Measurements from ENCODE around the gene CPA3.

DNA sequence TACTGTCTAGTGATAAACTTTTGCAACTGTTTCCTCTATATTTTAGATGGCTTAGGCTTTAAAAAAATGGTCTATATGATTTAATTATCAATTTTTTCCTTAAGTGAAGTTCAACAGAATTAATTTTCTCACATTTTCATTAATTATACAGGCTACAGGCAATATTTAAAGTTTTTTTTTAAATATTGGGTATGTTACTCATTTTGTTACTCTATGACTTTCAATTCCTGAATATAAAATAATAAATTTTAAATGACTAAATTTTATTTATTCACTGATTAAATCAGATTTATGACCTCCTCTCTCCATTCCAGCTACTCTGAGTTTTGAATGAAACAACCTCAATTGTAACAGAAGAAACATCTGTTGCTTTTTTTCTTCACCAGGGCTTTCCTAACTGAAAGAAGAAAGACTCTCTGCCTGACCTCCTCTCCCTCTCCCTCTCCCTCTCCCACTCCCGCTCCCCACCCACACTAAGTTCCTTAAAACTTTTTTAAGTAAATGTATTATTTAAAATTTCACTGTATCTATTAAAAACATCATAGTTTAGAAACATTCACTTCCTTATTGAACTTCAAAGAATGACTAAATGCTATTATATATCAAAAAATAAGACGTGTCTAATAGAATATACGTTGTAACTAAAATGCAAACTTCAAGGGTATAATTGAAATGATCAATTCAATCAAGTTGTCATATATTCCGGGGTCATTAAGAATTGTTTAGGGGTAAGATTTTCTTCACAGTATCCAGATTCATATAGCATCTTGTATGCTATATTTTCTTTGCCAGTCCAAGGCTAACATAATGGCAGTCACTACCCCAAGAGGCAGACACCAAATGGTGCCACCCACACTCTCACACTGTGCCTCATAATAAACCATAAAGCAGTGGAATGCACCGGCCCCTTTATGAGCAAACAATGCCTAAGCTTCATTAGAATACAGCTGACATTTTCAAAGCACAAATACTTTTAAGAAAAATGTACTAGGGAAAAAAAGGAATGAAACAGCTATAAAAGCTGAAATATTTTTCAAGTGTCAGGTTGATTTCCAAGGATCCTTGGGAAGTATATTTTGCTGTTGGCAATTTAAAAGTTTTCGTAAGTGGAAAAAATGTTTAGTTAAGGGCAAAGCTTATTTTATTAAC, 121.9 kb downstream of the TFDP2 start:
- PRO-cap, 4 experiments, result peak in 1 of 4 experiments; most common plus-strand start position 408 of the sequence (in 1)
- RAMPAGE, long total RNA, 2 experiments, result no peak in any of the 2 experiments
- RRBS, result no CpG with 5 or more reads among the region's 6 CpGs

GRCh38 chr3:142327353-142327948, 102.1 kb upstream of the GK5 start:
- PRO-cap, 4 experiments, result no peak in any of the 4 experiments
- RAMPAGE, long total RNA, 2 experiments, result start-site peak on the minus strand in 1 of 2 experiments, at chr3:142327396-142327604 at its widest, 6 reads per replicate
- RRBS, result no CpG with 5 or more reads among the region's 3 CpGs

DNA sequence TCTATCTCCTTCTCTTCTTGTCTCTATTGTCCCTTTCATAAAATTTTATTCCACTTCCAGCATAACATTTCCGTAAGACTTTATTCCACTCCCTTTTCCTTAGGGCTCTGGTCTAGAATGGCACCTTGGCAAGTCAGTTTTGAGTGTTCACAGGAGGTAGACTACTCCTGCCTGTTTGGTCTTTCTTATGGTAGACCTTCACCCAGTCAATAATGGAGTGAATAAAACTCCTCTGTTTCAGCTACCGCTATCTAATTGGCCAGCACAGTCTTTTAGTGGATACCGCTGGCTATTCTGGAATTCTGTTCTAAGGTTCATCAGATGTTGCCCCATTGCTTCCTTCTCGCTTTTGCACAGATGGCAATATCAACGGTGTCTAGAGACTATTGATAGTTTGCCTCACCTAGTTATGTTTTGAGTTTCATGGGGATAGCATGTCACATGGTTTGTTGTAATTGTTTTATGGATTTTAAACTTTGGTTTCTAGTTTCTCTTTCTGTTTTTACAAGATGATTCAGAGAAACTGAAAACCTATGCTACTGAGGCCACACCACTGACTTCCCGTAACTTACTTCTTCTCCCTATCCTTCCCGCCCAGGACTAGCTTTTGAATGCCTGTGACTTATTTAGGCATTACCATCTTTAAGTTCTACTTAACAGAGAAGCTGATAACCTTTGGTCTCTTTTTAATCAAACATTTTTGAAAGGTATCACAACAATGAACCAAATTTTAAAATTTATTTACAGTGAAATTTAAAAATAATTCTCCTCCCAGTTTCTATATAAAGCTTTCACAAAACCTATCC, 2.0 kb downstream of the XRN1 start:
- PRO-cap, 4 experiments, result peak in 1 of 4 experiments; most common plus-strand start position 517 of the sequence (in 1)
- RAMPAGE, long total RNA, 2 experiments, result no peak in any of the 2 experiments
- RRBS, result no CpG with 5 or more reads among the region's 7 CpGs

- PRO-cap, 4 experiments, result no peak in any of the 4 experiments
- RAMPAGE, long total RNA, 2 experiments, result no peak in any of the 2 experiments
- RRBS, result no CpG with 5 or more reads among the region's 9 CpGs
Observed at GRCh38 chr3:142507199-142508196, 59.7 kb upstream of the XRN1 start.

- PRO-cap, 4 experiments, result no peak in any of the 4 experiments
- RAMPAGE, long total RNA, 2 experiments, result no peak in any of the 2 experiments
- RRBS, result no CpG with 5 or more reads among the region's 1 CpG
Observed at GRCh38 chr3:142623348-142623733, 27.1 kb downstream of the PLS1 start.

GRCh38 chr3:143668814-143669514, 179.3 kb downstream of the SLC9A9 start:
- PRO-cap, 4 experiments, result no peak in any of the 4 experiments
- RAMPAGE, long total RNA, 2 experiments, result no peak in any of the 2 experiments
- RRBS, result no CpG with 5 or more reads among the region's 5 CpGs

DNA sequence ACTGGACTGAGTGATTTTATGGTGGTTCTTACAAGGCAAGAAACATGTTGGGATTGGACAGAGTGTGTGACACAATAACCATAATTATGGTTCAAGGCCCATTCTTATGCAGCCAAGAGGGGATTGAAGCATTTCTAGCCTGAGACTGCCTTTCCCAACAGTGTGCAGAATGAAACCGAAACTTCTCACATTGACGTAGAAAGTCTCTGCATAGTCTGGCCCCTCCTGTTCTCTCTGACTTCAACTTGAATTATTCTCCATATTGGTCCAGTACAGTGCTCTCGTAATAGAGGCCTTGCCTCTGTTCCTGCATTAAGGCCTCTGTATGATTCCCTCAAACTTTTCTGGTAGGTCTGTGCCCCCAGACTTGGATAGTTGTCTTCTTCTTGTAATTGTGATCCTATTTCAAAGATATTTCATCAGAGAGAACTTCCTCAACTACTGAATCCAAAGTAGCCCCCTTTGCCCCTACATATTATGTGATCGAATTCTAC, 138.4 kb downstream of the DIPK2A start:
- PRO-cap, 4 experiments, result no peak in any of the 4 experiments
- RAMPAGE, long total RNA, 2 experiments, result no peak in any of the 2 experiments
- RRBS, result no CpG with 5 or more reads among the region's 4 CpGs

DNA sequence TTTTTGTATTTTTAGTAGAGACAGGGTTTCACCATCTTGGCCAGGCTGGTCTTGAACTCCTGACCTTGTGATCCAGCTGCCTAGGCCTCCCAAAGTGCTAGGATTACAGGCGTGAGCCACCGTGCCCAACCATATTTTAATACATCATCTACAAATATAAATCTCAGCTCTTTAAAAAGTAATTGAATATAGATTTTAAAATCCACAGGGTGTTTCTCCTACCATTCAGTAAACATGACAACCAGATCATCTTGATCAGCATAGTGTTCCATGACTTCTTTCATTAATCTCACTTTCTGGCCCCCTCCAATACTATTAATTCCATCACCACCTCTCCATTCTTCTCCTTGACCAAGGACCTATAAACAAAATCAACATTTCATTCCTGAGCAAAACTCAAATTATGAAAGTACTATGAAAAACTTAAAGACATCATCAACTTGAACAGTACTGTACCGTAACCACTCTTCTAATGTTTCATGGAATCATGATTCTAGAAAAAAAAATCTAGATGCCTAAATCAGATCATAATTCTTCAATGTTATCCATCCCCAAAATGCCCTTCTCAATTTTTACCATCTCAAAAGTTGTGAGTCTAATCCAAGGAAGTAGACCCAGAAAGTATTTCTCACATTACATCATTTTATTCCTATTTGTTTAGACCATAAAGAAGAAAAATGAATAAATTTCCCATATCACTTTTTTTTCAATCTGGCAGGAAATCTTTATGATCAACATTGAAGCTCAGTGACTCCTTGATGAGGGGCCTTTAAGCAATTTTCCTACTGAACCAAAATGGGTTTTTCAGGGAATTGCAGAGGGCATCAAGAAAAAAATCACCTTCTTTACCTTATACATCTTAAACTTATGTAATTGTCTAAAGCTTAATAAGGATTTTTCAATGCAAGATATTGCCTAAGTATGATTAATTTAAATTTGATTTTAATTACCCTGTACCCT, 39.8 kb downstream of the PLOD2 start:
- PRO-cap, 4 experiments, result no peak in any of the 4 experiments
- RAMPAGE, long total RNA, 2 experiments, result no peak in any of the 2 experiments
- RRBS, result no CpG with 5 or more reads among the region's 3 CpGs

DNA sequence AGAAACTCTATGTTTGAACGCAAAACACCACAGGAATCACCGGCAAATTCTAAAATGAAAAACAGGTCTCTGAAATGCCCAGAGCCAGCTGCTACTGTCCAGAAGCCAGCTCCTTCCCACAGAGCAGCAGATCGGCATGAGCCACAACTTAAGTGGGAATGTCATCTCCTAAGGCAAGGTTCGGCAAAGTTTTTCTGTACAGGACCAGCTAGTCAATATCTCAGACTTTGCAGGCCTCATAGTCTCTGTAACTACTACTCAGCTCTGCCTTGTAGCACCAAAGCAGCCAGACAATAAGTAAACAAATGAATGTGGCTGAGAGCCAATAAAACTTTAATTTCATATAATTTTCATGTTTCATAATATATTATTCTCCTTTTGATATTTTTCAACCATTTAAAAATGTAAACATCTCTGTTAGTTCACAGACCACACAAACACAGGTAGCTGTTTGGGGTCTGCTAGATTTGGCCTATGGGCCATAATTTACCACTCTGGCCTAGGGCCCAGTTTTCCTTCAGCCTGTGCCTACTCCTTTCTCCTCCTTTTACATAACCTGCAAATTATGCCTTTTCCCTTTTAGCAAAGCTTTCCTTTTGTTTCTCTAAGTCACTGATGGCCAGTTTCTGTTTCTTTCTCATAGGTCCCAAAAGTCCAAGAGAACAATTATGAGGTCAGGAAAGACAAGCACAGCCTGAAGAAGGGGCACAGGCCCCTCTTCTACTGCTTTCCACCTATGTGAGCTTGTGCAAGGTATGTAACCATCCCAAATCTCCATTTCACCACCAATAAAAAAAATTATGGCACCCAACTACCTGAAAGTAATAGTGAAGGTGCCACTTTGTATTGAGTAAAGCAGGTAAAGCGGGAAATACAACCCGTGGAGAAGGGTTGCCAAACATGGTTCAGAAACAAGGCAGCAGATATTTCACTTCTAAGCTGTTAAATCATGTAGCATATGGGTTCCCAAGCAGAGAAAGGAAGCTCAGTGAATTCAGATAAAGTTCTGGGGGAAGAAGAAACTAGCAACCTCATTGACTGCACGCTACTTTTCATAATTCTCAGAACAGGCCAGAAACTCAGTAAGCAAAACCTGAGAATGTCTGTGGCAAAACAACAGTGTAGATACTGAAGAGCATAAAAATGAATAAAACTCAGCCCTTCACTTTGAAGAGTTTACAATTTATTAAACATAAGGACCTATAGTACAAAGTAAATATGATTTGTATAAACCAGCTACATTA, 4.4 kb downstream of the PLOD2 start:
- PRO-cap, 4 experiments, result no peak in any of the 4 experiments
- RAMPAGE, long total RNA, 2 experiments, result no peak in any of the 2 experiments
- RRBS, result no CpG with 5 or more reads among the region's 7 CpGs

DNA sequence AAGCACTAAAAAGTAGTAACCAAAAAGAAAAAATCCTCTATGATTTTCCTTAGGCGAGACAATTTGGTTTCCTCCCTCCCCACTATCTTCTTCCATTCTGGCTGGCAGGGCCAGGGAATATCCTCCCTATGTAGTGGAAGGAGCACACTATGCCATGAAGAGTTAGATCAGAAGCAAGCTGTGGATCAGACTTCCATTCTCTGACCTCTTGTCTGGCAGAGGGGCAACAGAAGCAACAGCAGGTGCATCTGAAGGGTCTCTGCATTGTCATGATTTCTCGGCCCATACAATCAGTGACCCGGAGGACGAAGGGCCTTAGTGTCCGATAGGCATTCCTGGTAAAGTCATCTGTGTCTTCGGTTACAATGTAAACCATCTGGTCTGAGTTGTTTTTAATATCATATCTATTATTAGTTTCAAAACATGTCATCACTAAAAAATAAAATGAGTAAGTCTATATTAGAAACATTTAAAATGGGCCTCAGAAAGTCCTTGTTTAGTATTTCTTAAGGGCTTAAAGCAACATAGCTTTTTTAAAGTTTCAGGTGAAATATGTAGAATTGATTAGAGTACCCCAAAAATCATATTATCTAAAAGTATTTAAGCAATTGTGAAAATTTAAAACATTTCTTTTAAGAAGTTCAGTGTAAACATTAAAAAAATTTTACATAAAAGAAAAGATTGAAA, 38.8 kb upstream of the PLOD2 start:
- PRO-cap, 4 experiments, result no peak in any of the 4 experiments
- RAMPAGE, long total RNA, 2 experiments, result no peak in any of the 2 experiments
- RRBS, result no CpG with 5 or more reads among the region's 6 CpGs

DNA sequence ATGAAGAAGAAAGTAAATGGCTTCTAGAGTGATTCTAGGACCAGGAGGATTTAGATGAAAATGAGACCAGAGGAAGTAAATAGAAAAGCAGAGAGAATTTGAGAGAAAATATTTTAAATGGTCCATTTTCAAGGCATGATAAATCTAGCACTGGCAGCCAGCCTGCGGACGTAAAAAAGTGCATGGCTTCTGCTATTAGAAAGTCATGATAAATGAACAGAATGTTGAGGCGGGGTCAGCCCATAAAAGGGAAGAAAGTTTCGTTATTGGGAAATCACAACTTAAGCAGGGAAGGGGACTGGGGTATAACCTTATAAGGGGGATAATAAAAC, 88.3 kb upstream of the PLSCR4 start:
- PRO-cap, 4 experiments, result peak in 1 of 4 experiments; most common minus-strand start position 184 of the sequence (in 1)
- RAMPAGE, long total RNA, 2 experiments, result no peak in any of the 2 experiments
- RRBS, result no CpG with 5 or more reads among the region's 4 CpGs

- PRO-cap, 4 experiments, result no peak in any of the 4 experiments
- RAMPAGE, long total RNA, 2 experiments, result no peak in any of the 2 experiments
- RRBS, result no CpG with 5 or more reads among the region's 2 CpGs
Observed at GRCh38 chr3:146518009-146518629, 26.3 kb downstream of the PLSCR1 start.

- PRO-cap, 4 experiments, result no peak in any of the 4 experiments
- RAMPAGE, long total RNA, 2 experiments, result no peak in any of the 2 experiments
- RRBS, result no CpG with 5 or more reads among the region's 32 CpGs
Observed at GRCh38 chr3:147369308-147370042, 36.9 kb downstream of the ZIC4 start.

DNA sequence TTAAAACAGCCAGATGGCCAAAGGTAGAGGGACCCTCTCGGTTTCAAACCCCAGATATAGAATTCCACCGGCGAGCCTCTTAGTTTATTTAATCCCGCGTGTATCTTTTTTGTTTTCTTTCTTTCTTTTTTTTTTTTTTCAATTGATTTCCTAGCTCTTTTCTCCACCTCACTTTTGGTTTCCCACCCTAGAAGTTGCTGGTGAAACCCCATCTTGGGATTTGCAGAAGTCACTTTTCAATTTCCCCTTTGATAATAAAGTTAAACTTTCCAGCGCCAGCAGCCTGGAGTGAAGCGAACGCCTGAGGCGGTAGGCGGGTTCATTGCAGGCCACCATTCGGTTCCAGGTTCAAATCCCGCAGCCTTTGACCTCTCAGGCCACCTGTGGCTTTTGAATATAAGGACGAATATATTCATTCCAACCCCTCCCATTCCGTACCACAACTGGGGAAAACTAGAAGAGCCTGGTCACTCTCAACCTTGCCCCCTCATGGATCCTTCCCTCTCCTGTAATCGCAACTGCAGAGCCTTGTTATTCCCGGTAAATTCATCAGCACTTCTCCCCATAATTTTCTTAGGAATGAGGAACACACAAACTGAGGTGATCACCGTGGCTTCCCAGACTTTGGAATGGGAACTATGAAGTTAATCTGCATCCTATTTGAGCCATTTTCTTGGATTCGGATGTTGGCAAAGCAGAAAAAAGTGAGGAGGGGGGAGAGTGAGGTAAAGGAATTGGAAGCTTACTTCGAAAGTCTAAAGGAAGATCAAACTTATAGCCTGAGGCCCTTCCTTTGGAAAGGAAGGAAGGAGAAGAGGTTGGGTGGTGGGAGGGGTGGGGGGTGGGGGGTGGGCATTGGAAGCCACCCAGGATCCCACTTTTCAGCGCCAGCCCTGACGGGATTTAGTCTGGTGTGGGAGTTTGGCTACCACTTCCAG, 35.2 kb downstream of the ZIC4 start:
- PRO-cap, 4 experiments, result no peak in any of the 4 experiments
- RAMPAGE, long total RNA, 2 experiments, result no peak in any of the 2 experiments
- RRBS, result no CpG with 5 or more reads among the region's 21 CpGs

DNA sequence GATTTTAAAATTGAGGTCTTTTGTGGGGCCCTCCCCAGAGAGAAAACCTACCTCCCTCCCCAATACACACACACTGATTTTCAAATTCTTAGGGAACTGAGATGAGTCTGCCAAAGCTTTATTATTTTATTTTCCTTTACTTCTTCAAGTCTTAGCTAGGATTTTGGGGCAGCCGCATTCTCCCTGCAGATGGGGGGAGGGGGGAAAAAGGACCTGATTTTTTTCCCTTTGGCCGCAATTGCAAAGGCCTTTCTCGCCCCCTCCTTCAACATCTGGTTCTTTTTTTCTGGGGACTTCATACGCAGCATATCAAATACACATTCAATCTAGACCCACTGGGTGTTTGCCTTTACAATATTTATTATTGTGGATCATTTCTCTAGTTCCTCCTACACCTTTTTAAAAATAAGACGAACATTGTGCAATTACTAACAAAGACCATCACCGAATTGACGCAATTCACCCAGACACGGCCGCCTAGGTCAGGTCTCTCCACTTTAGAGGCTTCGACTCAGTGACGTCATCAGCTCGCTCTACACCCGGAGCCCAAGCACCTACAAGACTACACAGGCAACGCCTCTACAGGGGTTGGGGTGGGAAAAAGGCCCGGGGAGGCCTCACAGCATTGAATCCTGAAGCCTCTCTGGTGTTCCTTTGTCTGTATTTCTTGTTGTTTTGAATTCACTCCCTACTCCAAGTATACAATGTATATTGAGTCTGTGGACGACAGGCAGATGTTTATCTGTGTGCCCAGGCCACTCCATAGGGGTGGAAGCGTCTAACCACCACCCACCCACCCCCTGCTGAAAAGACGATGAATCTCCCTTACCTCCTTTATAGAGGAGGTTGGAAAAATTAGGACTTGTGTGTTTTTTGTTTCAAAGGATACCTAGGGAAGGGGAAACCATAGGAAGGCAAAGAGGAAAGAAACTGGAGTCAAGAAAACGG, 16.7 kb downstream of the ZIC4 start:
- PRO-cap, 4 experiments, result no peak in any of the 4 experiments
- RAMPAGE, long total RNA, 2 experiments, result no peak in any of the 2 experiments
- RRBS, result 6% methylated on average over 3 of the region's 19 CpGs

- PRO-cap, 4 experiments, result no peak in any of the 4 experiments
- RAMPAGE, long total RNA, 2 experiments, result no peak in any of the 2 experiments
- RRBS, result 6% methylated on average over 7 of the region's 32 CpGs
Observed at GRCh38 chr3:147396377-147396899, 9.9 kb downstream of the ZIC4 start.

DNA sequence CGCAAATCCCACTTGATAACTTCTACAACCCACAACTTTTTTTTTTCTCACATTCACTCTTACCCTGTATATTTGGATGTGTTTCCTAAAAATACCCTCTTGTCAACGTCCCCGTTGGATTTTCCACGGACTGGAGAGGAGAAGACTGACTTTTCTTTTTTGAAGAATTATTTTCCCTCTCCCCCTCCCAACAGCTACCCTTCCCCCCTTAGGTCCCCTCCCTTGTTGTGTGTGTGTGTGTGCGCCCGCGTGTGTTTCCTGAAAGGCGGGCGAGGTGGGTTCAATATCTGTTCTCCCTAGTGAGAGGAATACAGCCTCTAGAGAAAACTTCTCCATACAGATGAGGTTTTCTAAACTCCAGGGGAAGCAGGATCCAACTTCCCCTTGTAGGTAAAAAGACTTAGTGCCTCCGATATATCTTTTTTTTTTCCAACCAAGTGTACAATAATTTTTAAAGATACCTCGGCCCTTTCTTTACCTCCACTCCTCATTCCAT, 335 bp upstream of the ZIC4 start:
- PRO-cap, 4 experiments, result no peak in any of the 4 experiments
- RAMPAGE, long total RNA, 2 experiments, result no peak in any of the 2 experiments
- RRBS, result no CpG with 5 or more reads among the region's 11 CpGs

DNA sequence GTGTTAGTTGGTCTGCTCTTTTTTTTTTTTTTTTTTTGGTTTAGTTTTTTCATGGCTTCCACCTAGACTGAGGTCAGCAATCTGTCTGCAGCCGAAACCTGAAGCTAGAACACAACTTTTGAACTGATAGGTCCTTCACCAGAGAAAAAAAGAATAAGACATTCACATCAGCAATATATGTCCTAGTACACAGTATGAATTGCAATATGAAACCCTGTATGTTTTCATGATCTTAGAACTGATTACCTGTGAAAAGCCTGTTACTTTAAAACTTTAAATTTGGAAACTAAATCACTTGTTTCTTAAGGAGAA, 323.7 kb downstream of the ZIC1 start:
- PRO-cap, 4 experiments, result peak in 3 of 4 experiments; most common minus-strand start position 111 of the sequence (in 3)
- RAMPAGE, long total RNA, 2 experiments, result no peak in any of the 2 experiments
- RRBS, result no CpG with 5 or more reads among the region's 1 CpG

GRCh38 chr3:148216526-148216826, 481.2 kb upstream of the AGTR1 start:
- PRO-cap, 4 experiments, result peak in 2 of 4 experiments; most common plus-strand start chr3:148216723 (in 2)
- RAMPAGE, long total RNA, 2 experiments, result no peak in any of the 2 experiments
- RRBS, result no CpG with 5 or more reads among the region's 5 CpGs

GRCh38 chr3:148865157-148865550, at the start of gene CPA3:
CPA3 (plus strand) TSS chr3:148865296.
- PRO-cap, 4 experiments, result no peak in any of the 4 experiments
- RAMPAGE, long total RNA, 2 experiments, result start-site peak on the plus strand in 1 of 2 experiments, at chr3:148865290-148865294 at its widest, 34 reads per replicate
- RRBS, result no CpG with 5 or more reads among the region's 3 CpGs